HTR-8/SVneo (cell line): ENCODE measurements around the gene EID3.

DNA sequence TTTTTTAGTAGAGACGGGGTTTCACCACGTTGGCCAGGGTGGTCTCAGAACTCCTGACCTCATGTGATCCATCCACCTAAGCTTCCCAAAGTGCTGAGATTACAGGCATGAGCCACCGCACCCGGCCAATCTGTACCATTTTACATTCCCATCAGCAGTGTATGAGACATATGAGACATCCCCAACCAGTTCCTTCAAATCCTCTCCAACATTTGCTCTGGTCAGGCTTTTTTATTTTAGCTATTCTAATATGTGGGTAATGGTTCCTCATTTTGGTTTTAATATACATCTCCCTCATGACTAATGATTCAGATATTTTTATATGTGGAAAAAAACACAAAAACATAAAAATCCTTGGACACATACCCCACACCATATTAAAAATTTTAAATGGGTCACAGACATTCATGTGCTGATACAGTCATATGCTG is 3.2 kb upstream of the UQCC6 start:
- RRBS: no CpG with 5 or more reads among the region's 4 CpGs

GRCh38 chr12:104011273-104011845 is 38.6 kb downstream of the GLT8D2 start:
- RRBS: no CpG with 5 or more reads among the region's 6 CpGs

DNA sequence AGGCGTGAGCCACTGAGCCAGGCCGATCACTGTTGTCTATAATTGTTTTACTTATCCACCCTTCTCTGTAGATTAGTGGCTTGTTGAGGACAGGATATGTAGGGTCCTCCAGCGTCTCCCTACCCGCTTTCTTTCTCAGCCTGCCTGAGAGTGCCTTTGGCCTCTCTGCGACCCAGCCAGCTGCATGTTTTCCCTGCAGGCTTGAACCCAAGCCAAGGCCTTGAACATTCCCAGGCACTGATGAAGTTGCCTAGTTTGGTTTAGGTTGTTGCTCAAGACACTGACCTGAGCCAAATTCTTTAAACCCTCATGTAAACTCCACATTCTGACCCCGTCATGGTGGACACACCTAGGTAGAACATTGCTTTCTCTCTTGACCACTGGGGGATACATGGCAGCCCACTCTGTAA is 33.5 kb upstream of the TXNRD1 start:
- RRBS: no CpG with 5 or more reads among the region's 6 CpGs

DNA sequence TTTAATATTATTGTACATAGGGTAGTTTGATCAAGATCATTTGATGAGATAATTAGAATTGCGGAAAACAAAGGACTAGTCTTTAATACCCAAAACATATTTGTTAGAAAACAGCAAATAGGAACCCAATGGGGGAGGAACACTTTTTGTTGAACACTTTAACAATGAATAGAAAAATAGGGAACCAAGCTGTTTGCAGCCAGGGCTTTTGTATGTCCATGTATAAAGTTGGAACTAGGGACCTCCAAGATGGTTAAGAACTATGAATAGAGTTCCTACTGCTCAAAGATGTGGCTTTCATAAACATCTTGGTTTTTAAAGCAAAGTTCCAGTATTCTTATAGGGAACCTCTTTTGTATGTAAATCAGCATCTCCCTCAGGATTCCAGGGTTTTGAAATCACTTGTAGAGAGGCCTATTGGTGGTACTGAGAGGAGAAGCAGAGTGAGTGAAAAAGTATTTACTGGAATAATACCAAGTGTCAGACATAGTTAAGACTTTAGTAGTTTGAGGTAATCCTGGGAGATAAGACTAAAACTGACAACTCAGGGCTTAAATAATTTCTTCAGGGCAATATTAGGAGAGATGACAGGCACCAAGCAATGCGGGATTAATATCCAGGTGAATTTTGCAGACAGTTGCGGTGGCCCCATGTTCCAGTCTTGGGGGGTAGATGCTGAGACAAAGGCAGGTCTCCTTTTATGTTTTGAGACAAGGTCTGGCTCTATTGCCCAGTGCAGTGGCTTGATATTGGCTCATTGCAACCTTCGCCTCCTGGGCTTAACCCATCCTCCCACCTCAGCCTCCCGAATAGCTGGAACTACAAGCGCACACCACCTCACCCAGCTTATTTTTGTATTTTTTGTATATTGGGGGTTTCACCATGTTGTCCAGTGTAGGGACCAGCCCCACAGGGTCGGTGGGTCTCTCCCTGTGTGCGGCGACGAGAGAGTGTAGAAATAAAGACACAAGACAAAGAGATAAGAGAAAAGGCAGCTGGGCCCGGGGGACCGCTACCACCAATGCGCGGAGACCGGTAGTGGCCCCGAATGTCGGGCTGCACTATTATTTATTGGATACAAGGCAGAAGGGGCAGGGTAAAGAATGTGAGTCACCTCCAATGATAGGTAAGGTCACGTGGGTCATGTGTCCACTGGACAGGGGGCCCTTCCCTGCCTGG is 10.4 kb upstream of the EID3 start:
- RRBS: no CpG with 5 or more reads among the region's 18 CpGs

DNA sequence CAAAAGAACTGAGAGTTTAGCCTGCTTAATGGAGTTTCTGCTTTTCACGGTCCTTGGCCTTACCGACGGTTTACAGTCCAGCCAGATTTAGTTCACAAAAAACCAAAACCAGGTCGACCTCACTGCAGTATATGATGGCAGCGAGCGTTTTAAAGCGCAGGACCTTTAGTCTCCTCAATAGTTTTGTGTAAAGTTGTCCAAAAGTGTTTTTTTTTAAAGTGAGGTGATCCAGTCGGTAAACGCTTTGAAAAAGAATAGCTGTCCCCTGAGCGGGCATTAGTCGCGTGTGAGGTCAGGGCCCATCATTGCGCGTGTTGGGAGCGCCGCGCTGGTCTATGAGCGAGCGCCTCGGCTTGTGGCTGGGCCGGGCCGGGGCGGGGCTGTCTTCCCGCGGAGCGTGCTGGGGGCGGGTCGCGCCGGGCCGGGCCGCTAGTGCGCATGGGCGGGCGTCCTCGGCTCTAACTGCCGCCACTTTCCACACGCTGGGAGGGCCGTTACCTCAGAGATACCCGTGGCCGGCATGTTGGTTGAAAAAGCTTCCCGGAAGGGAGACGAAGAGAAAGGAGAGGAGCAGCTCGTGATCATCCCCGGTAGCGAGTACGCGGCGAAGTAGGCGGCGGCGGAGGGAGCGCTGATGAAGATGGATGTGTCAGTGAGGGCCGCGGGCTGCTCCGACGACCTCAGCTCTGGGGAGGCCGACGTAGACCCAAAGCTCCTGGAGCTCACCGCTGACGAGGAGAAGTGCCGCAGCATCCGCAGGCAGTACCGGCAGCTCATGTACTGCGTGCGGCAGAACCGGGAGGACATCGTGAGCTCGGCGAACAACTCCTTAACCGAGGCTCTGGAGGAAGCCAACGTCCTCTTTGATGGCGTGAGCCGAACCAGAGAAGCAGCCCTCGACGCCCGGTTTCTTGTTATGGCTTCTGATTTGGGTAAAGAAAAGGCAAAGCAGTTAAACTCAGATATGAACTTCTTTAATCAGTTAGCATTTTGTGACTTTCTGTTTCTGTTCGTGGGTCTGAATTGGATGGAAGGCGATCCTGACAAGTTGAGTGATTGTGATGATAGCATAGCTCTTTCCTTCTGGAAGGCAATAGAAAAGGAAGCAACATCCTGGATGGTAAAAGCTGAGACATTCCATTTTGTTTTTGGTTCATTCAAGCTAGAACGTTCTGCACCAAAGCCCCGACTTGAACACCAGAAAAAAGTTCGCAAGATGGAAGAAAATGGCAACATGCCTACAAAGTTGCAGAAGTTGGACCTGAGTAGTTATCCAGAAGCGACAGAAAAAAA is at the start of gene EID3:
Gene EID3, plus strand, starts transcription at position 439 of the 1,293 bp plus-strand sequence.
- RRBS: 98% methylated on average over 20 of the region's 83 CpGs

GRCh38 chr12:104353977-104354413 is 50.5 kb downstream of the EID3 start:
- RRBS: no CpG with 5 or more reads among the region's 3 CpGs

DNA sequence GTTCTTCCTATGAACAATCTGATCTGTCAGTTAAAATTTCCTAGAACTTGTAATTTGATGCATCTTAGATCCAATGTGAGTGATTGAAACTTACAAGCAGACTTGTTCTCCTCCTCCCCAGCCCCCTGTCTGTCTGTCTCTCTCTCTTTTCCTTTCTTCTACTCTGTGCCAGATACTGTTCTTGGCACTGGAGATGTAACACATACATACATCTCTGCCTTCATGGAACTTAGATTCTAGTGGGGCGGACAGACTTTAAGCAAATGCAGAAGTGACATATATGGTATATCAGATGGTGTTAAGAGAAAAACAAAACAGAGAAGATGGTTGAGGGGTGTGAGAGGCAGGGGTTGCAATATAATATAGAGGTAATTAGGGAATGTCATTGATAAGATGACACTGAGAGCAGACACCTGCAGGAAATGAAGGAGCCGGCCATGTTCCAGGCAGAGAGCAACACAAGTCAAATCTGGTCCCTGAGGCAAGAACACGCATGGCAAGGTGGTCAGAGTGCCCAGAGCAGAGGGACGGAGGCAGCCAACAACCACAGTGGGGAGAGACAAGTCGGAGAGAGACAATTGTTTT is 6.7 kb downstream of the CHST11 start:
- RRBS: no CpG with 5 or more reads among the region's 5 CpGs

GRCh38 chr12:104485551-104486246 is 29.0 kb downstream of the CHST11 start:
- RRBS: no CpG with 5 or more reads among the region's 13 CpGs

- RRBS: no CpG with 5 or more reads among the region's 8 CpGs
Measured at GRCh38 chr12:104578362-104578942, 121.7 kb downstream of the CHST11 start.

DNA sequence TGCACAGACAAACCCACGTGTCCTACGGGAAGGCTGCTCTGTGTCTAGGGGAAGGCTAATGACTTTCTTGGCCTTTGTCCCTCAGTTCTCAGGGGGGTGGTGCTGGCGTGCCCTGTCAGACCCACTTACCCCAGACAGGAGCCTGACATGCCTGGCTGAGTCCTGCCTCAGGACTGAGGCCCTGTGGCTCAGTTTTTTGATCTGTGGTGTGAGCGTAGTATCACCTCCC is 235.3 kb downstream of the SLC41A2 start:
- RRBS: no CpG with 5 or more reads among the region's 4 CpGs

DNA sequence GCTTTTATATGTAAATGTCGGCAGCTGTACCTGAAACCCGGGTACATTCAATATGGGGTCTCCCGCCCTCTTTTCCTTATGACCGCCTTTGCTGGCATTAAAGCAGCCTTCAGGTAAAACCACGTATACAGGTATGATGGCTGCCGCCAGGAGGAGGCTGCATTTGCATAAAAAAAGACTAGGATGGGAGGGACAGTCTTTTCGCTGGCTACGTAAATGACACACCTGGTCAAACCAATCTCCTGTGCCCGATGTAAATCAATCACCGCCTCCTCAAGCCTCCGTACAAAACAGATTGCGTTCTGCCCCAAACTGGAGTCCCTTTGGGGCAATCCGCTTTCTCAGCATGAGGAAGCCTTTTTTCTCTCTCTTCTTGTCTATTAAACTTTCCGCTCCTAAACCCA is 8.1 kb upstream of the ALDH1L2 start:
- RRBS: no CpG with 5 or more reads among the region's 14 CpGs

- RRBS: no CpG with 5 or more reads among the region's 12 CpGs
Measured at GRCh38 chr12:105109558-105110292, 2.2 kb downstream of the WASHC4 start.

DNA sequence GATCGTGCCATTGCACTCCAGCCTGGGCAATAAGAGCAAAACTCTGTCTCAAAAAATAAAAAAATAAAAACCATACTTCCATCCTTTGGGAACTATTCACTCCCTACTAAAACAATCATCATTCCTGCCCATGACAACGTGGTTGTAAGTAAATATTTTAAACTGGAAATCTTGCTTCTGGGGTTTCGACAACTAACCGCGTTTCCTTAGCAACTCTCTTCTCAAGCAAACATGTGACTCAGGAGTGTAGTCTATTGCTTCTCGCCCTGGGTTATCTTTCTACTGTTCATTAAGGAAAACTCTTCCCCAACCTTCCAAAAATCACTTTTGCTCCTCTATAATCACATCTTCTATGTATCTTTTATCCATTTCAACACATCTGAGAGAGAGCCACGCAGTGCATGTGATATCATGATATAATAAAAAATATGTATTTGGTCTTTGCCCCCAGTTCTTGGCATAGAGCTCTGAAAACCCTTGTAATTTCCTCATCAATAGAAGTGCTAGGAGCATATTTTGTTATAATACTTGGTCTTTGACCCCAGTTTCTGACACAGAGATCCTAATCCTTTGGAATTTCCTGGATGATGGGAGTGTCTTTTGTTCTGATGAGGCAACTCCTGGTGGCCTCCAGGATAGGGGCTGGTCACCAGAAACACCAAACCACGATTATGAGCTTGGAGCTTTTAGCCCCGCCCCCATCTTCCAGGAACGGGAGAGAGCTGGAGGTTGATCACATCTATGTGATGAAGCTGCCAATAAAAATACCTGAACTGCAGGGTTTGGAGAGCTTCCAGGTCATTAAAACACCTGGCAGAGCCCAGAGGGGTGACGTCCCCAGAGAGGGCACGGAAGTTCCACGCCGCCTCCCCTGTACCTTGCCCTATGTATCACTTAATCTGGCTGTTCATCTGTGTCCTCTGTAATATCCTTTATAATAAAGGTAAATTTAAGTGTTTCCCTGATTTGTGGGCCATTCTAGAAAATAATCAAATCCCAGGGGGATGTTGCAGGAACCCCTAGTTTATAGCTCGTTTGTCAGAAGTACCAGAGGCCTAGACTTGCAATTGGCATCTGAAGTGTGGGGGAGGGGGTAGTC is 21.5 kb downstream of the APPL2 start:
- RRBS: no CpG with 5 or more reads among the region's 15 CpGs

DNA sequence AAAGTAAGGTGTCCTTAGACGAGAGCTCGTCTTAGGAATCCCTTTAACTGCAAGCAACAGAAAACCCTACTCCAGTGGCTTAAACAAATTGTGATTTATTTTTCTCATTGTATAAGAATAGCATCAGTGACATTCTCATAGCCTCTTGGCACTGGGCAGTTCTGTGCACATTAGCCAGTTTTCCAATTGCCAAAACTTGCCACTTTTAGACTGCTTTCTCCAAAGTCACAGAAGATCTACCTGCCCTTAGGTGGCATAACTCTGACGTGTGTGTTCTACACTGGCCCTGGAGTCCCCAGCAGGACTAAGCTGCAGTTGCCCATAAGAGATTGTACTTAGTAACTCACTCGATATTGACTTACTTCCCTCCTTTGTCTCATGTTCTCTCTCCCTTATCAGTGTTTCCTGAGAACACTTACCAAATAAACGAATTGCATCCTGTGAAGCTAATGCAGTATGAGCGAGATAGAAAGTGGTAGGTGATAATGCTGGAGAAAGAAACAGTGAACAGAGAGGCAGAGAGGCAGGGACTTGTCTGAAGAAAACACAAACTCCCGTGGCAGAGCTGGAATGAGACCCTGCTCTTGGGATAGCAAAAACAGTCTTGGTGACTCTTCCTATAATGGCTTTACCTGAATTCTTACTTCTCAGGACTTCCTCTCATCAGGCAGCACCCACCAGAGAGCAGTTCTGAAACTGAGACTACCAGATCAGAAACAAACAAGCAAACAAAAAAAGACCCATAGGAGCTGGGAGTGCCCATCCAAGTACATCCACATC is 117.2 kb downstream of the NUAK1 start:
- RRBS: no CpG with 5 or more reads among the region's 7 CpGs

- RRBS: under 1% methylated on average over 1 of the region's 29 CpGs
Measured at GRCh38 chr12:106139910-106140991, 1.5 kb upstream of the NUAK1 start.

GRCh38 chr12:106195411-106196344 is 52.1 kb downstream of the CKAP4 start:
- RRBS: no CpG with 5 or more reads among the region's 8 CpGs

- RRBS: no CpG with 5 or more reads among the region's 15 CpGs
Measured at GRCh38 chr12:106358199-106358851, 777 bp downstream of the POLR3B start.

GRCh38 chr12:106768936-106769519 is 5.5 kb upstream of the RIC8B start:
- RRBS: no CpG with 5 or more reads among the region's 8 CpGs